Epithelial cell of prostate (primary cell): ENCODE measurements around the gene IL6.

GRCh38 chr7:22549614-22550099 is 49.7 kb upstream of the STEAP1B start:
- RRBS: no CpG with 5 or more reads among the region's 28 CpGs

DNA sequence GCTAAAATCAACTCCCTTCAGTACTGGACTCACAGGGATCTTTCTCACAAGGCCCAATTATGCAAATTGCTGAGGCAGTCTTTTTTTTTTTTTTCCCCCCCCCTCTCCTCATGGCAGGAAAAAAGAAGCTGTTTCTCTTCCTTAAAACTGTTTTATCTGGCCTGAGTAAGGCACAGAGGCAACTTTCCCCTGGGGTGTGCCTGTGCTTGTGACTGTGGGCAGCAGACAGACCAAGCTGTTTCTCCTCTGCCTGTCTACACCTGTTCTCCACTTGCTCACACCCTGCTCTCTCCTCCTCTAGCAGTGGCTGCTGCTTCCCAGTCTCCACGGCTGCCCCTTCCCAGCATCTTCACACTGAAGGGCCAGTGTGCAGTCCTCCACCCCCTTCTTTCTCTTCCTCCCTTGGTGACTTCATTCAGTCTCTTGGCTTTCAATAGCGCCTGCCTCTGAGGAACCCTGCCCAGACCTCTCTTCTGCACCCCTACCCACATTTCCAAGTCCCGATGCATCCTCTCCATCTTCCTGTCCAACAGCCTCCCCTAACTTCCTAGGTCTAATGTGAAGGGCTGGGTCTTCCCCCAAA is 65.5 kb upstream of the STEAP1B start:
- RRBS: no CpG with 5 or more reads among the region's 3 CpGs

- RRBS: no CpG with 5 or more reads among the region's 33 CpGs
Observed at GRCh38 chr7:22726755-22727987, at the start of gene IL6. IL6 (plus strand) TSS chr7:22727200.

DNA sequence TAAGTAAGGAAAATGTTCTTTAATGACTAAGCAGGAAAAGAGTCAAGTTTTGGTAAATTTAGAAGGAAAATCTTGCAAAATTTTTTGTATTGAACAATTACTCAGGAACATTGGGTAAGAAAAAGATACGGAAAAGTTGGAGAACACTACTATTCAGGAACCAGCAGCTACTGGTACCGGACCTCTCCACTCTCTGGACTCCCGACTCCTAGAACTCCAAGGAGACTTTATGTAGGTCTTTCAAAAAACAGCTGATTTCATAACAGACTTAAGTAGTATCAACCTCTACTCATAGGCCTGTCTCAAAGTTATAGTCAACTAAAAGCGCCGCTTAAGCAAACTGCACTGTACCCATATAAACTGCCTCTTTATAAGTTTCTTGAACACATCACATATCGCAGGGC is 33.4 kb downstream of the HYCC1 start:
- RRBS: no CpG with 5 or more reads among the region's 6 CpGs

DNA sequence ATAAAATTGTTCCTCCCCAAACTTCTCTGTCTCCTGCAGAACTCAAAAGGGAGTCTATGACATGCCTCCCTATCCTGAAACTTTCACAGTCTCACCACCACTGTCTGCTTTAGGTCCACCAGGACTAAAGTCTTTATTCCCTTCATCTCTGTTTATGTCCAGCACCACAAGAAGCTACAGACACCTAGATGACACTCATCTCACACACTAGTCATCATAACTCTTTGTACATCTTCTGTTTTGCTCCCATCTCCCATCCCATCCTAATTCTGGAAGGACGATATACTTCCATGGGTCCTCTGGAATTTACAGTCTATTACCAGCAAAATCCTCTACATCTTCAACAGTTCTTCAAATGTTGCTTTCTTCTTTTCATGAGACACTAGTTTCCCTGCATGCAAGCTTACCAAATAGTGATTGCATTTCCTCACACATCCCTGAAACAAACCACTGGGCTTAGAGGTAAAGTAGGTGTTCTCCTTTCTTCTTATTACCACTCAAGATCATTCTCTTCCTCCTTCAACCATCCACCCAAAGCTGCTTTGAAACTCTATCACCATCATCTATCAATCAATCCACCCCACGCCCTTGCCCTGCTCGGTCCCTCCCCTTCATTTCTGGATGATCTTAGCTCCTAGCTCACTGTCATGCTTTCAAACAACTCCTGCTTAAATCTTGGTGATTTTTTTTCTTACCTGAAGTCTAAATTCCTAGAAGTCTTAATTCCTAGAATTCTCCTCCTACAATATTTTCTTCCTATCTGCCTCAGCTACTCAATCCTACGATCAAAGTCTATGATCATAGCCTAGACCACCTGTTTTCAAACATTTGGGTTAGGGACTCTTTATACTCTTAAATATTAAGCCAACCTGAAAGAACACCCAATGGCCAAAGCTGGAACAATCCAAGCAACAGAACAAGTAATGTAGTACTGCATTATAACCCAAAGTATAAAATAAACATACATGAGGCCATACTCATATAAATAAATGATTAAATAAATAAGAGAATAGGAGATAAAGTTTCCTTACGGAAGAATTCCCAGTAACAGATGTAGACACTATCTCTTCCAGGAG is 18.9 kb downstream of the HYCC1 start:
- RRBS: no CpG with 5 or more reads among the region's 5 CpGs

DNA sequence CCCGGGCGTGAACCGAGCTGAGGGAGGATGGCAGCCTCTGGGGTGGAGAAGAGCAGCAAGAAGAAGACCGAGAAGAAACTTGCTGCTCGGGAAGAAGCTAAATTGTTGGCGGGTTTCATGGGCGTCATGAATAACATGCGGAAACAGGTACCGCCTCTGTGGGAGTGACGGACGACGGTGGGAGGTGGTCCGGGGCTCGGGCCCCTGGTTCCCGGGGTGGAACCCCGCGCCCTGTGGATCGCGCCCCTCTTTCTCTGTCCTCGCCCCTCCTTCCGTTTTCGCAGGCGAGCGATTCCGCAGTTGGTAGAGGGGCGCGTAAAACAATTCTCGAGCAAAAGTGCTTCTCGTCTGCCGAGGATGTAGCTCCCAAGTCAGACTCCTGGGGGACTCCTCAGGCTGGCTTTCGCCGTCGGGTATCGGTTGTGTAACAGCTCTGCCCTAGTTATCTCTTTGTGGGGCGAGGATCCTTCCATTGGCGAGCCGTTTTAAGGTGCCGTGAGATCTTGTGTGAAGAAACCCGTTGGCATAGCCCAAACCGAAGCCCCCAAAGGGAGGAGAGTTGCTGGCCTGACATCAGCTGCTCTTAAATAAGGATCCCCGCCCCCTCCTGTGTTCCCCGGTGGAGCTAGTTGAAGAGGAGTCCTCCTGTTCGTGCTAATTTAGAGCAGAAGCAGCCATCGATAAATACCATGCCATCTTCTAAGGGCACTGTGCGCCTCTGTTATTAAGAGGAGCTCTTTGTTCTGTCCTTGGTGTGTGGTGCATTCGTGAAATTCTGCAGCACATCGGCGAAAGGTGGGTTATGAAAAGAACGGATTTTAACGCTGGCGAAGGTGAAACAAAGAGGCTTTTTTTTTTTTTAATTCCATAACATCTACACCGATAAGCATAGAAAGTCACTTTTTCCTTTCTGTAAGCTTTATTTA is 678 bp downstream of the KLHL7 start:
- RRBS: no CpG with 5 or more reads among the region's 52 CpGs

DNA sequence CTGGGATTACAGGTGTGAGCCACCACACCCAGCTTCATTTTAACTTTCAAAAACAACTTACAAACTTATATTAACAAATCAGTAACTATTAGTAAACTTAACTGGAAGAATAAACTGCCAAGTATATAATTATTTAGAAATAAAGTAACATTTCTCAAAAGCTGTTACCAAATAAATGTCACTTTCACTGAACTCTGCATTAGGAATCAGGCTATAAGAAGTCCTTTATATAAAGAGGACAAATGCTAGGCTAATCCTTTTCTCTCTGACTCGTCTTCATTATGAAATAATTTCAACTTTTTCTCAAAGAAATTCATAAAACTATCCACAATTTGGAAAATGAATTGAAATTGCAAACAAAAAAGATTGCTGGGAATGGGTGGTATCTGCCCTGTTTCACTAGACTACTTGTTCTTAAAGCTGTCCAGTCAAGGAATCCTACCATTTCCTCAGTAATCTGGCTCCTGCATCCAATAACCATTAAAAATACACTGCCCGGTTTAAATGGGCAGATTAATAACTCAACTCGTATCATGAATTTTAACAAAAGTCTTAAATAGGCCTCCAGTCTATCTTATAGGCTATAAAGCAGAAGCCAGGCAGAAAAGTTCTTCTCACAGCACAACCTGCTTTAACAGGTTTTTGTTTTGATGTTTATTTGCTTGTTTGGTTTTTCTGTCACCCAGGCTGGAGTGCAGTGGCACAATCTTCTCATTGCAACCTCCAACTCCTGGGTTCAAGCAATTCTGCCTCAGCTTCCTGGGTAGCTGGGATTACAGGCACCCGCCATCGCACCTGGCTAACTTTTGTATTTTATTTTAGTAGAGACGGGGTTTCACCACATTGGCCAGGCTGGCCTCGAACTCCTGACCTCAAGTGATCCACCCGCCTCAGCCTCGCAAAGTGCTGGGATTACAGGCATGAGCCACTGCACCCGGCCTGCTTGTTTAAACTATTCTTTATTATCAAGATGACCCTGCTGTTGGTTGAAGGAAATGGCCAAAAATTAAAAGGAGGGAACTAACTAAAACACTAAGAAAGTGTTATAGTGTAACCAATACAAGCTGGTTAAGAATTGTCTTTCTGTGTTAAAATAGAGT is 6.5 kb downstream of the TRA2A start:
- RRBS: no CpG with 5 or more reads among the region's 10 CpGs

- RRBS: no CpG with 5 or more reads among the region's 1 CpG
Observed at GRCh38 chr7:23759955-23760581, 50.0 kb downstream of the STK31 start.

GRCh38 chr7:24765252-24765708 is 8.0 kb upstream of the GSDME start:
- RRBS: no CpG with 5 or more reads among the region's 7 CpGs

- RRBS: no CpG with 5 or more reads among the region's 4 CpGs
Observed at GRCh38 chr7:24786355-24786721, 29.1 kb upstream of the GSDME start.

GRCh38 chr7:24795037-24795788 is 37.9 kb upstream of the GSDME start:
- RRBS: 98% methylated on average over 4 of the region's 29 CpGs

- RRBS: no CpG with 5 or more reads among the region's 11 CpGs
Observed at GRCh38 chr7:24922976-24923924, 56.7 kb downstream of the OSBPL3 start.

DNA sequence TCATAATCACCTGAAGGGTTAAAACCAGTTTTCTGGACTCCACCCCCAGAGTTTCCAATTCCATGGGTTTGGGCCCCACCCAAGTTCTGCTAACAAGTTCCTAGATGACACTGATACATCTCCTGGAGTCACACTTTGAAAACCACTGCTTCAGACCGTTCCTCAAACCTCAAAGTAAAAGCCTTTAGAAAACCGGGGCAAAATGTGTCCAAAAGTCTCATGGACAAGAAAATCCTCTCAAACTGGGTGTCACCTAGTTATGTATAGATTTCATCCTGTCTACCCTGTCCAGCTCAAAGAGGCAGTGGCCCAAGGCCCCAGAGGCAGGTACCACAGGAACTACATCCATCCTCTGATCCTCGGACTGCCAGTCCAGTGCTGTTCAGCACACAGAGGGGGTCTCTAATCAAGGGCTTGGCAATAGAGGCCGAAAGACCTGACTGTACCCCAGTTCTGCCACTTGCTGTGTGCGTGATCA is 9.2 kb downstream of the OSBPL3 start:
- RRBS: no CpG with 5 or more reads among the region's 5 CpGs

- RRBS: no CpG with 5 or more reads among the region's 8 CpGs
Observed at GRCh38 chr7:25119331-25119854, 5.7 kb downstream of the CYCS start.

DNA sequence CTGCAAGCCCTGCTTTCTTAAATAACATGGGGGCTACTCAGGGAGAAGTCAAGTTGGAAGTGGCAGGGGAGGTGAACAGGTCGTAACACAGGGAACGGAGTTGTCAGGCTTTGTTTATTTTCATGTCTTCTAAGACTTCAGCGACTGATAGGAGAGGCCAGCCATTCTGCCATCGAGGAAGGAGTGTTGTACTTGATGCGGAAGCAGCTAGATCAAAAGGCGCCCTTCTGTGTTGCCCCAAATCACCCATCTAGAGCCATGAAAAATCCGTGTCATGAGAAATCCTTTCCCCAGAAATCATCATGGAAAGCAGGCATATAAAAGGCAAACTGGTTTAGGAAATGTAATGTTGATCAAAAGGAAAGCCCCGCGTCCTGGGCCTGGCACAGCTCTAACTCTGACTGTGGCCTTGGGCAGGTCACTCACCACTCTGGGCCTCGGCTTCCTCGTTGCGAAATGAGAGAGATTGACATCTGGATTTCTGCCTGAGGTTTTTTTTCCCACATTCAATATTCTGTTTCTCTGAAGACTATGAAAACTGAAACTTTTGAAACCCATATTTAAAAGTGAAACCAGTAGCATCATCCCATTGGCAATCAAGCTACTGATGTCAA is 369.5 kb upstream of the NPVF start:
- RRBS: no CpG with 5 or more reads among the region's 12 CpGs

GRCh38 chr7:25770231-25770430 is 381.9 kb upstream of the NFE2L3 start:
- RRBS: no CpG with 5 or more reads among the region's 1 CpG

DNA sequence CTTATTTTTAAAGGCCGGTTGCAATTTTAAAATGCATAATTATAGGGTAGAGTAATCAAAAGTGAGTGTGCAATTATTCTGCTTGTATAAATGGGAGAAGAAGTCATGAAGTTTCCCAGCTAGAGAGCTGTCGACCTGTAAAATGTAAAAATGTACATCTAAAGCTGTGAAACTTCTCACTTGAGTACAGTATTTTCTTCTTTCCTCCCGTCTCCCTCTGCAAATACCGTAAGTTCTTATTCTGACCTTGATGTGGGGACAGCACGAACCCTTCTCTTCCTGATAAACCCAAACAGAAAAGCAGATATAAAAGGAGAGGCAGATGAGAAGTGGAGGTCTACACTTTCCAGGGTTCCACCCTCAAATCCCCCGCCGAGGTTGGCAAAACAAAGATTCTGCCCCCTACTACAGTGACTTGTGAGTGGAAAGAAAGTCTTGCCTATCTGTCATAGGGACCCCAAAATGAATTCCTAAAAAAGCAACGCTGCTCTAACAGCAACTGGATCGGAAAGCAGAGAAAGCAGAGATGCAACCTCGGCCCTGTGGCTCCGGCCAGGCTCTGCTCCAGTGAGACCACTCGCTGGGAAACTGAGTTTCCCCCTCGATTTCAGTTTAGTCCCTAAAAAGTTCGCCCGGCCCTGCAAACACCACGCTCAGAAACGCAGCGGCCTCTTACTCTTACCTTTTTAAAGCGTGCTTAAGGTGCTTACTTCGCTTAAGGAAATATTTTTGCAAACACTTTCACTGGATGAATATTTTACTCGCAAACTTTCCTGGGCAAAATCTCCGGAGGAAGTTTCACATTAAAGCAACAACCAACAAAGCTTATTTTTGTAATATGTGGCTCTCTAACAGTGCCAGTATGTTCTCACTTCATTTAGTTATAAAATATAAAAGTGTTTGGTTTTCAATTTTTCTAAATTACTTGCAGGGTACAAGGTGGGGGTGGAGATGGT is 298.0 kb upstream of the NFE2L3 start:
- RRBS: 75% methylated on average over 5 of the region's 22 CpGs

DNA sequence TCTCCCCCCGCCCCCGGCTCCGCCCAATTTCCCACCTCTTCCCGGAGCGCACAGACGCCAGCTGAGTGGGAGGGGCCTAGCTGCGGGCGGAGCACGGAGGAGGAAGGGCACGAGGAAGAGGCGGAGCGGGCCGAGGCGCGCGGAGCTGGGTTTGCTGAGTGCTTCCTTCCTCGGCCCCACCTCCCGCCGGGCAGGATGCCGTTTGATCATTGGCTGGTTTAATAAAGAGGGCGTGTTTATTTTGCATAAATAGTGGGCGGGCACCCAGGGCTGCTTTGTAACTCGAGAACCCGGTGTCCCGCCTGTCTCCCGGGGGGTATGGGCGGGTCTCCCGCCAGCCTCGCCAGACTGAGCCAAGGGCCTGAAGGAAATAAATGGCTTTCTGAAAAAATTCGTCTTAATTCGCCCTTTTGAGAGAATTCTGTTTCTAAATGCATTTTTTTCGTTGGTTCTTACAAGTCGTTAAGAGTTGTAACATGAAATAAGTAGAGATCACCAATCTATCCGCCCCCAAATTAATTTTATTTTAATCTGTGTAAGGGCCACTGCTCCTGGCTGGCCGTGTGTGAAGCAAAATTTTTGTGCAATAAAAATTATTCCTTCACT is 289.4 kb upstream of the NFE2L3 start:
- RRBS: under 1% methylated on average over 5 of the region's 35 CpGs

GRCh38 chr7:25897039-25897503 is 254.9 kb upstream of the NFE2L3 start:
- RRBS: no CpG with 5 or more reads among the region's 7 CpGs

DNA sequence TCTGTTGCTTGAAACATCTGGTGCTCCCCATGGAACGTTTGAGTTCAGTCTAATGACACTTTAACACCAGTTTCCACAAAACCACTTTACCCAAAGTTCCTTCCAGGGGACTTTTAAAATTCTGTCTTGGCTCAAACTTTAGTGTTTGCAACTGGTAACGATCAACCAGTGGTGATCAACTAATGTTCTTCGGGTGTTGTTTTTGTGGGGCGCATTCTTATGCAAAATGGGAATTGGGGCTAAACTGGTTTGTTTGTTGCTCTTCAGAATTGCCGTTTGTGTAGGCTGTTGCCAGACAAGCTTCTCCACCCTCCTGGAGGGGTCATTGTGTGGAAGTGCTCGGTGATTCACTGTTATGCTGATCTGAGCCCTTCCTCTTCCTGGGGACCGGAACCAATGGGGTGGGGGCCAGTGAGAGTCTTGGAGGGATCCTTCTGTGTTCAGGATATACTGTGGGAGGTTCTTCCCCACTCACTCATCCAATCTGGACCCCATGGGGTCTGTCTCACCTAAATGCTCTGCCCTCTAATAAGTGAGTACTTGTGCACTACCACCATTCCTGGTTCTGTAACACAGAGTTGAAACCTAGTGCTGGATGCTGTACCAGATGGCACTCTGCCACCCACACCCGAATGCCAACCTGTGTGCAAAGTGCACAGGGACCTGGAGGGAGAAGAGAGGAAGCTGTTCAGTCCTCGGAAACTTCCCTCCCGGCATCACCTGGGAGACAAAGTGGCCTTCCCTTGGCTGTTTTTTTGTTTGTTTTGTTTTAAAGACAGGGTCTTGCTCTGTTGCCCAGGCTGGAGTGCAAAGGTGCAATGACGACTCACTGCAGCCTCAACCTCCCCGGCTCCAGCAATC is 2.0 kb downstream of the NFE2L3 start:
- RRBS: no CpG with 5 or more reads among the region's 12 CpGs